Amniotic epithelial cell (primary cell): ENCODE measurements around the genes UNC80, ACADL, CPS1 and SPAG16.

DNA sequence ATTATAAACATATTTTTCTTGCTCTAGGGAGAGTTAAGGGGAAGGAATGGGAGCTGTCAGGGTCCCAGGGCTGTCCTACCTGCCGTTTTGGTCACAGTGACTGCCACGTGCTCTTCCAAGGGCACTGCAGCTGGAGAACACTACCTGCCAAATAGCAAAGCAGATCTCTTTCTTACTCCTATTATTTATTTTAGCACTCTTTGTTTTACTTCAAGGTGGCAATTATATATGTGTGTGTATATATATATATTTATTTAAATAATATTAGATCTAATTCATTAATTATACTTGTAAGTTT lies 57.1 kb upstream of the FZD5 start:
- RRBS, result no CpG with 5 or more reads among the region's 2 CpGs

- RRBS, result no CpG with 5 or more reads among the region's 2 CpGs
Measured at GRCh38 chr2:207845948-207846160, 76.1 kb upstream of the FZD5 start.

- RRBS, result no CpG with 5 or more reads among the region's 3 CpGs
Measured at GRCh38 chr2:207926106-207926534, 99.2 kb downstream of the PLEKHM3 start.

DNA sequence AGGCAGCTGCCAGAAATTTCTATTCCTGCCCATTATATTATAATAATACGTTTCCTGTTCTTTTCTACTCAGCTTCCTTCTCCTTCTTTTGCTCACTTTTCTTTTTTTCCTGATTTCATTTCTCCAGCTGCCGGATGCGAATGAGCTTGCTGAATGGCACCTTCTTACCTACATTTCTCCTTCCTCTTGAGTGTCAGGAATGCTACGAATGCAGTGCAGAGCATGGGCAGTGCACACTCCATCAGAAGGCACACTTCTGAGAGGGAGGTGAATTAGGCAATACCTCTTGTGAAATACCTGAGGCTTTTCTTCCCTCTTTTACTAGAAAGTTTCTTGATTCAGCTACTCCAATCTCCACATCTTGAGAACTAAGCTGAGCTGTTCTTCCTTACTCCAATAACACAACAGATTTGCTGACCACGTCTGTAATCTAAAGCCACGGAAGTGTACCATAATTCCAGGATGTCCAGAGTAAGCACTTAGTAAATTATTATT lies 51.1 kb downstream of the PLEKHM3 start:
- RRBS, result no CpG with 5 or more reads among the region's 6 CpGs

DNA sequence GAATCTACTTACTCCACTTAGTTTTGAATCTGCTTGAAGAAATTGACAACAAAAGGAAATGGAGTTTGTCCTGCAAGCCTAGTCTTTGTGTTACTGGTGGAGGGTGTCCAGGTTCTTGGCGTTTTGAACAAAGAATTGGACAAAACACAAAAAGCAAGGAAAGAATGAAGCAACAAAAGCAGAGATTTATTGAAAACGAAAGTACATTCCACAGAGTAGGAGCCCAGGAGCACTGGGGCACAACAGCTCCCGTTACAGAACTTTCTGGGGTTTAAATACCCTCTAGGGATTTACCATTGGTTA lies 47.9 kb upstream of the PTH2R start:
- RRBS, result no CpG with 5 or more reads among the region's 3 CpGs

- RRBS, result 6% methylated on average over 11 of the region's 75 CpGs
Measured at GRCh38 chr2:209771269-209772352, at the start of gene UNC80. TSS of gene UNC80 (plus strand) at chr2:209771832.

DNA sequence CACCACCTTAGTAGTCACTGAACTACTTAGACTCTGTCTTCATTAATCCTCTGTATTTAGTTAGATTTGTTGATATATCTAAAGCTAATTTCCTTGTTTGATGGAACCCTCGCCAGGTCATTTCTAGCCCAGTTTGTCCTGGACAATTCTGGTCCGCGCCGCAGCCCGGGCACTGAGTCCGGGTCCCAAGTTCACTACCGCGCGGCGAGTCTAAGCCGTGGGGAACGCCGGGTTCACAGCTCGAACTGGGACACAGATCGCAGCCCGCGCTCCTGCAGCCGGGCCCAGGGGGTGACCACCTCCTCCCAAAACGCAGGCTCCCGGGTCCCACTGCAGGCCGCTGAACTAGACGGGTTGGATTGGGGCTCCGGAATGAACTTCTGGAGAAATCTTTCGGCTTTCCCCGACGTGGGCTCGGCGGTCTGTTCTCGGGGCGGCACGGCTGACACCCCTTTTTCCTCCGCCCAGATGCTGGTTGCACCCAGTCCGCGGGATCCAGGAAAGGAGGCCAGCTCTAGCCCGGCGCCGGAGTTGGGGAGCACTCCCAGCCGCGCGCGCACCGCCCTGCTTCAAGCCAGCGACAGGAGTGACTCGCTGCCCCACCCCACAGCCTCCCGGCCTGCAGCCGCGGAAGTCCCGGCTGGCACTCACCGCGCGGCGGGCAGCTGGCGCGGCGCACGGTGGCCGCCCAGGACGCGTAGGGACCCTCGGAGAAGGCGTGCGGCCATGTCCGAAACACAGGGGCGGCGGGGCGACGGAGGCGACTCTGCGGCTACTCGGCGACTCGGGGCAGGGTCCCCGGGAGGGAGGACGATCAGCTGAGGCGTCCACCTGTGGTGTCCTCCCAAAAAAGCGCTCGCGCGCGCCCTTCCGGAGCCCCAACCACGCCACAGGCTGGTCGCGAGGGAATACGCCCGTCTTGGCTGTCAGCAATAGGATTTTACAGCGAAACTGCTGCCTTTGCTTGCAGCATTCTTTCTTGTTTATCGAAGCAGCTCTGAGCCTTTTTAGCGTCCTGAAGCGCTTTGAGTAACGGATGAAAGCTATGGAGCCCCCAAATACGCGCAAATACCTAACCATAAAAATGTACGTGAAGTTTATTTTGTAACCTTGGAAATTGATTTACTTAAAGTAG lies at the start of gene ACADL:
Gene ACADL, minus strand, starts transcription at position 912 of the 1,135 bp plus-strand sequence.
- RRBS, result 3% methylated on average over 34 of the region's 94 CpGs

GRCh38 chr2:210324401-210325009 lies 9.5 kb upstream of the MYL1 start:
- RRBS, result no CpG with 5 or more reads among the region's 6 CpGs

GRCh38 chr2:210556294-210557031 lies at the start of gene CPS1:
TSS of gene CPS1 (plus strand) at chr2:210556599.
- RRBS, result no CpG with 5 or more reads among the region's 2 CpGs

GRCh38 chr2:213104451-213104994 lies 46.9 kb downstream of the IKZF2 start:
- RRBS, result no CpG with 5 or more reads among the region's 4 CpGs

DNA sequence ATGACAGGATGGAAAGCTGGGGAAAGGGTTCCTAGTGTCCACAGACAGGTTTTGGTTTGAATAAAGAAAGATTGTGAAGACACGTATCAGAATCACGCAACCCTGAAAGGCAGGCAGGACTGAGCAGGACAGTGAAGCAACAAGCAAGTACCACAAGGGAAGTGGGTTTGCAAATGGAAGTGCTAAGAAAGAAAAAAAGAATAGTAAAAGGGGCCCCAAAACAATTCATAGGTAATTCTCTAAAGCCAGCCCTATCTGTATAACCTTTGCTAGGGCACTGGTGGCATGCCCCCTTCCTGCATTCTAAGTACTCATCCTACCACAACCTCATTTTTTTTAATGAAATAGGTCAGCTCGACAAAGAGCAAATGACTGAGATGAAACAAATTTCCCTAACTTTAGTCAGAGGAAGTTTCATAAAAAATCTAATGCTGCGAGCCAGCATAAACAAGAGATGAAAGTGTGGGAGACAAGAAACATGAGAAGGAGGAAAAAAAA lies 32.3 kb downstream of the IKZF2 start:
- RRBS, result no CpG with 5 or more reads among the region's 4 CpGs

DNA sequence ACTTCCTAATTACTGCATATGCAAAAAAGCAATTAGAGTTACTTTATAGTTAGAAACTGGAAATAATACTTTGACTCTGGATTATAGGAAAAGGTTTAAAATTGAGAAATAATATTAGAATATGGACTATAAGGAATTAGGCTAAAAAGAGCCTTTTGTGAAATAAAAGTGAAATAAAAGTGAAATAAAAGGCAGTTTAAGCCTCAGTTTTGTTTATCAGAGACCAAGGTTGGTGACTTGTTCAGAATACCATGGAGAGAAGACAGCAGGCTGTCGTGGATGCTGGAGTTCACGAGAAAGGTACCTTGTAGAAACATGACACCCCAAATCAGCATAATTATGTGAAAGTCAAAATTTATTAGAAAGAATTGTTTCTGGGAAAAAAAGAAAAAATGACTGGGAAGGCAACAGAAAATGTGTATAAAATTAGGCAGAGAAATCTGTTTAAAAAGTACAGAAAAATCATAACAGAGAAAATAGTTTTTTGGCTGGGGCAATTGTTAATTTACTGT lies 46.5 kb upstream of the SPAG16 start:
- RRBS, result no CpG with 5 or more reads among the region's 2 CpGs

DNA sequence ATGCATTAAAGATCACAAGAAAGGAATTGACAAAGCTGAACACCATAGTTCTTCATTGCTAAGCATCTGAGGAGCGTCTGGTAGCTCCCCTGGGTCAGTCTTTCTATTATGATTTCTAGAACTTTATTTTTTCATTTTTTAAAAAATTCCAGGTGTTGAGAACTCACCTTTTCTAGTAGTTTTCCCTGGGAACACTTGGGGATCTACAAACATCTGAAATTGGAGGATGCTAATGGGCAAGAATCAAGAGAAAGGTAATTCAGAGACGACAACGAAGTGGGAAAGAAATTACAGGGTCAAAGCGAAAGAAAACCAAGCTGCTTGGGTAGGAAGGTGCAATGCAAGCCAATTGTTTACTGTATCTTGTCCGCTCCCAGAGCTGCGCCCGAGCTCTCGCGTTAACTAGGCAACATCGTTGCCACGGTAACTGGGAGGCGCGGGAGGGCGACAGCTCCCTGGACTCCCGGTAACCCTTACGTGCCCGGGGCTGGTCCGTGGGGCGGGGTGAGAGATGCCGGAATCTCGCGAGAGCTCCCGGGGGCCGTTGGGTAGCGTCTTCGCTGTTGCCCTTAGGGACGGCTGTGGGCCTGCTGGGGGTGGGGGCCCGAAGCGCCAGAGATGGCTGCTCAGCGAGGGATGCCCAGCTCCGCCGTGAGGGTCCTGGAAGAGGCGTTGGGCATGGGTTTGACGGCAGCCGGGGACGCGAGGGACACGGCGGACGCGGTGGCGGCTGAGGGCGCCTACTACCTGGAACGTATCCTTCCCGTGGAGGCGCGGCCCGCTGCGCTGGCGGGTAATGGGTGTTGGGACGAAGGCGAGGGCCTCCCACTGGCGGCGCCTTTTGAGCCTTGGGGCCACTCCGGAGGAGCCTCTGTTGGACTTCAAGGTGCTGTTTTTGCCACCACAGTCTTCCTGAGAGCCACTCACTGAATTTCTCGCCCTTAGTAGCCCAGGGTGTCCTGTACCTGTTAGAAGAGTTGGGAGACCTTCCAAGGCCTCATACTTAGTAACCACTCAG lies at the start of gene SPAG16:
Gene SPAG16, plus strand, starts transcription at position 599 of the 1,018 bp plus-strand sequence.
- RRBS, result no CpG with 5 or more reads among the region's 56 CpGs

DNA sequence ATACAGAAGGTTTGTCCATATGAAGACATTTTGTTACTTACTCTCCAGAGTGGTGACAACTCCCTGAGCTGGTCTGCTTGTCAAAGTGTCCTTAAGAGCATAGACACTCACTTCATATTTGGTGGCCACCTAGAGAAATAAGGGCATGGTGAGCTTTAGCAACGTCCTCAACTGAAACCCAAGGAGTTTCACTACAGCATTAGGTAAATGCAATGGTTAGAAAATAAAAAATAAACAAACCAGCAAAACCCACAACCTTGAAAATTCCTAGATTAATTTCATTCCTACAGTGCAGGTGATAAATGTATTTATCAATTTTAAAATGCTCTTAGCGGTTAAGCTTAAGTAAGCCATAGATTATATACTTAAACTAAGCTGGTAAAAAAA lies 57.7 kb downstream of the FN1 start:
- RRBS, result no CpG with 5 or more reads among the region's 2 CpGs

- RRBS, result no CpG with 5 or more reads among the region's 3 CpGs
Measured at GRCh38 chr2:215419167-215419462, 16.8 kb downstream of the FN1 start.

GRCh38 chr2:215431631-215432387 lies 4.1 kb downstream of the FN1 start:
- RRBS, result no CpG with 5 or more reads among the region's 3 CpGs

GRCh38 chr2:215440159-215440371 lies 4.2 kb upstream of the FN1 start:
- RRBS, result no CpG with 5 or more reads among the region's 3 CpGs

GRCh38 chr2:215828491-215828736 lies 184.9 kb downstream of the MREG start:
- RRBS, result no CpG with 5 or more reads among the region's 1 CpG

- RRBS, result no CpG with 5 or more reads among the region's 3 CpGs
Measured at GRCh38 chr2:215900354-215900688, 113.0 kb downstream of the MREG start.